H9 (cell line): Measurements from ENCODE around the genes ANKFY1, GLTPD2, MINK1 and C17orf107.

DNA sequence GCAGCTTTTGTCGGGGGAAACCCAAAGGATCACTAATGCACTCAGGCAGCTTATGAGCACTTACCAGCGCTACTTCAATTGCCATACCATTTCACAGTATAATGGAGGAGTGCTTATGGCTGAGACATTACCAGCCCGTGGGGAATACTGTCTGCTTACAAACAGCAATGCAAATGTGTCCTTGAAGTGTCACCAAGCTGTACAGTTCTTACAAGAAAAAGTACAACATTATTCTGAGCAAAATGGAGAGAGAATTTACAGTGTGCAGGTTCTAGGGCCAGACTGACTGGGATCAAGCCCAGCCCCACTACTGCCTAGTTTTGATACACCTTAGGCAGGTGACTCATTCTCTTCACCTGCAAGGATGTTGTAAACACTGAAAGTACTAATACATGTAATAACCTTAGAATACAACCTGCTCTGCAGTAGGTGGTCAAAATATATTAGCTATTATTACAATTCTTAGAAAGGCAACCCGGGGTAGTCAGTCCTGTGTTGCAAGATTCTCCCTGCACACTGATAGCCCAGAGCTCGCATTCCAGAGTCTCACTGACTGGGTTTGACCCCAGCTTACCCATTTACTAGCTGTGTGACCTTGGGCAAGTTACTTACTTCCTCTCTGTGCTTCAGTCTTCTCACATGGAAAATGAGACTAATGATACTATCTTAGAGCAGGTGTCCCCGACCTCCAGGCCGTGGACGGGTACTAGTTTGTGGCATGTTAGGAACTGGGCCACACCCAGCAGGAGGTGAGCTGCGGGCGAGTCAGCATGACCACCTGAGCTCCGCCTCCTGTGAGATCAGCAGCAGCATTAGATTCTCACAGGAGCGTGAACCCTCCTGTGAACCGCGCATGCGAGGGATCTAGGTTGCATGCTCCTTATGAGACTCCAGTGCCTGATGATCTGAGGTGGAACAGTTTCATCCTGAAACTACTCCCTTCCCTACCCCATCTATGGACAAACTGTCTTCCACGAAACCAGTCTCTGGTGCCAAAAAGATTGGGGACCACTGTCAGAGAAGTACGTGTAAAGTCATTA is 16.0 kb downstream of the ANKFY1 start:
- PRO-cap: no peak

DNA sequence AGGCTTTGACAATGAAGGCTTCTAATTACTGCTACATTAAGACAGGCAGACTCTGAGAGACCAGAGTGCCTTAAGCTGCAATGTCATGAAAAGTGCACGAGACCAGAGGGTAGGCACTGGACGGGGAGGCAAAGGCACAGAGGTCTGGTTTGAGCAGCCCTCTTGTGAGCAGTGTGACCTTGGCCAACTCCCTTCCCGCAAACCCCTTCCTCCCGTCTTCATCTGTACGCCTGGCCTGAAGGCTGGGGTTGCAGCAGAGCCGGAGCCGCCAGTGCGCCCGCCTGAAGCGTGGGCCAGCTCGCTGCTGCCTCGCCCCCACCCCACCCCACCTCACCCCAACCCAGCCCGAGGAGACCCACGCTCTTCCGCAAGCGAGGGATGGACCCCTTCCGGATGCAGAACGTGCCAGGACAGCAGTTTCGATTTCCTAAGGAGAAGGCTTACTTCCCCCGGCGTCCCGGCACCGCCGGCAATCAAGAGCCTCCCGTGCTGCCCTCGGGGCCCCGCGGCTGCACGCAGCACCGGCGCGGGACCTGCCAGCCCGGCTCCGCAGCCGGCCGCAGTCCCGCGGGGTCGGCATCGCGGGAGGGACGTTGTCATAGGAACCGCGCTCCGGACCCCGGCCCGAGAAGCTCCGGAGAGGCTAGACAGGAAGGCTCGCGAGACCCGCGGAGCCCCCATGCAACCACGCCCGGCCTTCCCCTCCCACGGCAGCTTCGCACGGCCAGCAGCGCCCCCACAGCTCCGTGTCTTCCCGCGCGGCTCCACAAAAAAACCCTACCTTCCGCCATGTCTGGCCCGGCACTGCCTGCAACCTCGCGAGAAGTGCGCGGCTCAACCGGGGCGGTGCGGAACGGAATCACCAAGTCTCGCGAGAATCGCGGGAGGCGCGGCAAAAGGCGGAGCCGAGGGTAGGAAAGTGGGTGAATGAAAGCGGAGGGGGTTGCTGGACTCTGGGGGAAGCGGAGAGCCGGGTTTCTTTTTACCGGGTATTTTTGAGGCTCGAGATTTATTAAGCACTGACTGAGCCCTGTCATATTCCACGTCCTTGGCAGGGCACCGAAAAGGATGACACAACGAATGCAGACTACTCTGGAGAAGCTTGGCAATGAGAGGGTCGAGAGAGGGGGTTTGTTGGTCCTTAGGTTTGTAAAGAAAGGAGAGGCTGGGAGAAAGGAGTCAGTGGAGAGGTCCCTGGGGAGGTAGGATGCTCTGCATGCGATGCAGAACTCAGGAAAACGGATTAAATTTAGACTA is at the start of gene ANKFY1:
Gene ANKFY1, minus strand, starts transcription at position 829 of the 1,257 bp plus-strand sequence.
- PRO-cap: bidirectional peak, plus-strand start at position 360 of the sequence, minus-strand start at position 191 of the sequence; bidirectional peak, plus-strand start at position 562 of the sequence, minus-strand start at position 513 of the sequence; bidirectional peak, plus-strand start at position 917 of the sequence, minus-strand start at position 806 of the sequence

DNA sequence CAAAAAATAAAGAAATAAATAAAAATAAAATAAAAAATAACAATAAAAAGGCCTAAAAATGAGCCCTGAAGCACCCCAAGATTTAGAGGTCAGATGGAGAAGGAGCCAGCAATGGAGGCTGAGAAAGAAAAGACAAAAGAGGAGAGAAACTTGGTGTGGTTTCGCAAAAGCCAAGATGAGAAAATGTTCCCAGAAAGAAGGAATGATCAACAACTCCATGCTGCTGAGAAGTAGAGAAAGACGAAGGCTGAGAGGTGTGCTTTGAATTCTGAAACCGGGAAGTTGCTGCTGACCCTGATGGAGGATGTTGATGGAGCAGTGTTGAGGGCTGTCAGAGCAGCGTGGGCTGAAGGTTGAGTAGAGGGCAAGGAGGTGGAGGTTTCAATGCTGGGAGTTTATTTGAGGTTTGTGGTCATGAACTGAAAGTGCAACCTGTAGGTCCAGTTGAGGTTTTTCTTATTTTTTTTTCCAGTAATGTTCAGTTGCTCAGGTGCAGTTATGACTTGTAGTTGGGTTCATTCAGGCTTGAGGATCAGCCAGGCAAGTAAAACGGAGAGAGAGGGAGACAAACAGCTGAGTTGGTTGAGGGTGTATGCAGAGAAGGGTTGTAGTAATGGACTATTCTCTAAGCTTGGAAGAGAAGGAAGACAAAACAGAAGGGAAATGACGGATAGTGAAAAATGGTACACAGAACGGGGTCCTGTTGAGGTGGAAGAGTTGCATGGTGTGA is 8.5 kb upstream of the UBE2G1 start:
- PRO-cap: no peak

DNA sequence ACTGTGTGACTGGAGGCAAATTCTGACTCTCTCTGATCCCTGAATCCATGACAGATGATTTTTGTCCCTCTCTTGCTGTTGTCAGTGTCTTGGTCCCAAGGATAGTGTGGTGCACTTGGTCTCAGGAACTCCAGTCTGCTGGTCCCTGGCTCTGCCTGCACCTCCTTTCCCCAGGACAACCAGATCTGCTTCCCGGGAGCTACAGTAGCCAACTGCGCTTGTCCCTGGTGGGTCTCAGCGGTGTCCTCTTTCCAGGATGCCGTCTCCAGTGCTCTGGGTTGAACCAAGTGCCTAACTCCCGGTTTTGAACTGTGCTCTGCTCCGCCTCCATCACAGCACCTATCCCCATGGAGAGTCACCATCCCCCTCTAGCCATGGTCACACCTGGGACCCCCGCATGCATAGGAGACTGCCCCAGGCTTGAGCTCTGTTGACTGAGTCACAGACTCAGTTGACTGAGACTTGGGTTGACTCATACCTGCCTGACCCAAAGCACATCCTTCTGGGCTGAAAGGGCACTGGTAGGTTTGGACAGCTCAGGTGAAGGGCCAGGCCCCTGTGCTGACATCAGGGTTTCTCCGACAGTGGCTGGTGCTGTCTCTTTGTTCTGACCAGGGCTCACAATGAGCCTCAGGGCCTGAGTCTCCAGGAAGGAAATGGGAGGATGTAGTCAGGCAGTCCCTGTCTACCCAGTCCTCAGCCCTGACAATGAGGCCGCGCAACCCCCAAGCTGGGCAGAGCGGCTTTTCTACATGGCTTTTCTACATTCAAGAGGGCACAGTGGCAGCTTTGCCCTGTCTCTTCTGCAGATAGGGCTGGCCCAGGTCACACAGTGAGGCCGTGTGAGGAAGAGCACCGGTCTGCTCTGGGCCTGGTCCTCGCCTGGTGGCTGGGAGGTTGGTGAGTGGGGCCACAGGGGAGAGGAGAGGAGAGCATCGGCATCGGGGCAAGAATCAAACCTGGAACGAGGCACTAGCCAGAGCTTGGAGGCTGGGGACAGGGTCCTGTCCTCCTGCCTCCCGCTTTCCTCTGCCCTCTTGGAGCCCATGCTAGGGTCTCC is 6.5 kb downstream of the SPNS2 start:
- PRO-cap: no peak

DNA sequence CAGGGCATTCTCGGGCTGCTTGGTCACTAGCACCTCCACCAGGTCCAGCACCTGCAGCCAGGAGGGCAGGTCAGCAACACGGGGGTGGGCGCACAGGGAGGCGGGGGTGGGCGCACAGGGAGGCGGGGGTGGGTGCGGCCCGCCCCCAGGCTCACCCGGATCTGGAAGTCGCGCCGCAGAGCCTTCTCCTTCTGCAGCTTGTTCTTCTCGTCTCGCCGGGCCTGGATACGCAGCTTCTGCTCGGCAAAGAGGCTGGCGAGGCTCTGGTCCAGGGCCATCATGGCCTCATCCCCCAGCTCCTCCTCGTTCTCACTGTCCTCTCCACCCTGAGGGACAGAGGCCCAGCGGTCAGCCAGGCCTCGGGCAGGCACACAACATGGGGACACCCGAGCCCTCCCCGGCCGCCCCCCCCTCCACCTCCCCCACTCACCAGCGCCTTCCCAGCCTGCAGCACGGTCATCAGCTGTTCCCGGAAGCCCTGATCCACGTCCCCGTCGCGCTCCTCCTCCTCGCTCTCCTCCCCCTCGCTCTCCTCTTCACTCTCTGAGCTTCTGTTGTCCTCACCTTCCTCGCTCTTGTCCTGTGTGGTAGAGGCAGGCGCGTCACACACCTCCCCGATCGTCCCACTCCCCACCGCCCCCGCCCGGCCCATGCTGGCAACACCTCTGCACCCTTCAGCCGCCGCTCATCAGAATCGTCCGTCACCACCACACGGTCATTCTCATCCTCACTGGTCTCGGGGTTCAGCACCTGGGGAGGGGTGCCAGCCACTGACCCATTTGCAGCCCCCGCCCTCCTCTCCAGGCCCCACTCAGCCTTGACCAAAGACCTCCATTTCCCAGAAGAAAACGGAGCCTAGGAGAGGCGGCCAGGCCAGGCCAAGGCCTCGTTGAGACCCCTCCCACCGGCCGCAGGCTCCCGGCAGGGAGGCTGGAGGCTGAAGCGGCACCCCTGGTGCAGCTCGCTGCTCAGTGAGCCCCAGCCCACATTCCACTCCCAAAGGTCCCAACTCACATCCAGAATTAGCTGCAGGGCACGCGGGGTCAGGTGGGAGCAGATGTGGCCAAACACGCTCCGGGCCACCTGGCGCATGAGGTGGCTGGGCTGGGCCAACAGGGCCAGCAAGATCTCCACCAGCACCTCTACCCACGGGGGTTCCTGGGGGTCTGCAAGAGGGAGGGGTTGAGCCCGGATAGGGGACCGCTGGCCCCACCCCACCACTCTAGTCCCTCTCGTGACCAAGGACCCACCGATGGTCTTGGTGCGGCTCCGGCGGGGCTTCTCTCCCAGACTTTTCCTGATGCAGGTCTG is 10.1 kb downstream of the MYBBP1A start:
- PRO-cap: no peak

GRCh38 chr17:4598014-4598733 is 13.8 kb downstream of the SMTNL2 start:
- PRO-cap: no peak

- PRO-cap: no peak
These were observed 23.5 kb downstream of the SMTNL2 start for GRCh38 chr17:4607866-4608223.

- PRO-cap: no peak
These were observed 3.8 kb downstream of the MED11 start for GRCh38 chr17:4734877-4735629.

DNA sequence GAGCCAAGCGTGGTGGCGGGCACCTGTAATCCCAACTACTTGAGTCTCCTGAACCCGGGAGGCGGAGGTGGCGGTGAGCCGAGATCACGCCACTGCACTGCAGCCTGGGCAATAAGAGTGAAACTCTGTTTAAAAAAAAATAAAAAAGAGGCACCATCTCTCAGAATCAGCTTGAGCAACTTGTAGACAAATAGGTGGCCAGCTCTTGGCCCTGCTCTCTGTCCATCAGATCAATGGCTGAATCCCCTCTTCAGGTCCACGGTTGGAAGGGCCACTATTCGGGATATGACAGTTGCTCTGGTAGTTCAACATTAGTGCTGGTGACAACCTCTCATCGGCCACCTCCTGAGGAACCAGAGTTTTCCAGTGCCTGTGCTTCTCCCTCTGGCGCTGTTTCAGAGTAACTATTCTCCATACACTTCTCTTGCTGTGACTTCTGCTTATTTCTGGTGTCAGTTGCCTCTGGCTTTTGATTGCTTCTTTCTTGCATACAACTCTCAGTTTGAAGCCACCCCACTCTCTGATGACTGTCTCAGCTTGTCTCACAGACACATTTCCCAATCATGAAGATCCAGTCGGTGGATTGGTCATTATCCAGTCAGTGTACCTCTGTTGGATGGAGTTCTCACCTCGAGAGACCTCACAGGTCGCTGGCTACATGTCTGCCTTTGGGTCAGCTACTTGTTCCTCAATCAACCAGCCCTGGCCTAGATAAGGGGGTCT is 3.5 kb upstream of the TM4SF5 start:
- PRO-cap: no peak

DNA sequence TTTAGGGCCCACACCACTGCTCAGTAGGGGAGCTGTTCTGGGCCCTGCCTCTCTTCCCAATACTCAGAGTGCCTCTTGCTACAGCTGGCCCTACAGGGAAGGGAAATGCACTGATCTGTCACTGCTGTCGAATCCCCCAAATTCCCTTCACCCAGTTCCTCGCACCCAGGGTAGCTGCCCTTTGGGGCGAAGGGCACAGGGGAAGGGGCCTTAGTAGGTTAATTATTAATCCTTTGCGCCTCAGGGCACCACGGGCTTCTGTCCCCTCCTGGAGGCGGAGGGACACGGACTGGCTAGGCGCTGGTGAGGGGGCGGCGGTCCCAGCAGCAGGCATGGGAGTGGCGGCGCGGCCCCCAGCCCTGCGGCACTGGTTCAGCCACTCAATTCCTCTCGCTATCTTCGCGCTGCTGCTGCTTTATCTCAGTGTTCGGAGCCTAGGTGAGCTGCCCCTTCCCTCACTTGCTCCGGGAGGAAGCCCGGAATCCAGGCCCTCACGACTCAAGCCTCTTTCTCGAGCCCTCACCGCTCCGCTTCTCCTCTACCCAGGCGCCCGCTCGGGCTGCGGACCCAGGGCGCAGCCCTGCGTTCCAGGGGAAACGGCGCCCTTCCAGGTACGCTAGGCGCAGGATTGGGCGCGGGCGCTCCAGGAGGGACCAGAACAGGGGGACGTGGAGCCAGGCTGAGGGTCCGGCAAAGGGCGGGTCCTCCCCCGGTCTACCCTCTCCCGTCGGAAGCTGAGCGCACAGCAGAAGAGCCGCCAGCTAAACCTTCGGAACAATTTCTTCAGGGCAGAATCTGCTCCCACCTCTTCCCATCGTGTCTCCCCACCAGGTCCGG is at the start of gene GLTPD2:
Gene GLTPD2, plus strand, starts transcription at position 285 of the 837 bp plus-strand sequence.
- PRO-cap: no peak

DNA sequence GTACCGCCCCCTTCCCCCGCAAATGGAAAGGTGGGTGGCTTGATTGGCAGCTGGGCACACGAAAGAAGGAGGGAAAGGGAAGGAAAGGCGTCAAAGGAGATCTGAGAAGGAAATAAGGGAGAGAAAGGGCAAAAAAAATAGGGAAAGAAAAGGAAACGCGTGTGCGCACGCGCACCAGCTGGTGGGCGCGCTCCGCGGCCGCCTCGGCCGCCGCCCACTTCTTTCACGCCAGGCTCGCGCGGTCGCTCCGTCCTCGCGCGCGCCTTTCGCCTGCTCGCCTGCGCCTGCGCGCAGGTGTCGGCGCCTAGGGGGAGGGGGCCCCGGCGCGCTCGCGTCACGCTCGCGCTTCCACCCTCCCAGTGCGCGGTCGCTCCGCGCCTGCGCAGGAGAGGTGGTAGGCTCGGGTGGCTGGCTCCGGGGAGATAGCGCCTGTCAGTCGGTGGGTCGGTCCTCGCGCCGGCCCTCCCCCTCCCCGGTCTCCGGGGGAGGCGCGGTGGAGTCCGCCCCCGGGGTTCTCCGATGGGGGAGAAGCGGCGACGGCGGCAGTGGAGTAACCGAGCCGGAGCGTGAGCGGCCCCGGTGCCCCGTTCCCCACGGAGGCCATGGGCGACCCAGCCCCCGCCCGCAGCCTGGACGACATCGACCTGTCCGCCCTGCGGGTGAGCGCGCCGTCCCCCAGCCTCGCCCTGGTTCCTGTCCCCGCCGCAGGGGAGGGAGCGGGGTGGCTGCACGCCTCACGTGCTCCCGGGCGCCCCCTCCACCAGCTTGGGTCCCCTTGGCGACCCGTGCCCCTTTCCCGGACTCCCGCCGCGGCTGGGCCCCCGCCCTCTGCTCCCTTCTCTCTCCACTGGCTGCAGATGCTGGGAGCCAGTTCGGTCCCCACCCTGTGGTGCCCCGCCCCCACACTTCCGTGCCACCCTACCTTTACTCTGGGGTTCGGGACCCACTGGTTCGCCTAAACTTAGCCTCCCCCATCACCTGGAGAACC is at the start of gene MINK1:
Gene MINK1, plus strand, starts transcription at position 359 of the 988 bp plus-strand sequence.
- PRO-cap: bidirectional peak, plus-strand start at position 359 of the sequence, minus-strand start at position 280 of the sequence; bidirectional peak, plus-strand start at position 835 of the sequence, minus-strand start at position 849 of the sequence

GRCh38 chr17:4834713-4835321 is 1.7 kb downstream of the MINK1 start:
- PRO-cap: no peak

DNA sequence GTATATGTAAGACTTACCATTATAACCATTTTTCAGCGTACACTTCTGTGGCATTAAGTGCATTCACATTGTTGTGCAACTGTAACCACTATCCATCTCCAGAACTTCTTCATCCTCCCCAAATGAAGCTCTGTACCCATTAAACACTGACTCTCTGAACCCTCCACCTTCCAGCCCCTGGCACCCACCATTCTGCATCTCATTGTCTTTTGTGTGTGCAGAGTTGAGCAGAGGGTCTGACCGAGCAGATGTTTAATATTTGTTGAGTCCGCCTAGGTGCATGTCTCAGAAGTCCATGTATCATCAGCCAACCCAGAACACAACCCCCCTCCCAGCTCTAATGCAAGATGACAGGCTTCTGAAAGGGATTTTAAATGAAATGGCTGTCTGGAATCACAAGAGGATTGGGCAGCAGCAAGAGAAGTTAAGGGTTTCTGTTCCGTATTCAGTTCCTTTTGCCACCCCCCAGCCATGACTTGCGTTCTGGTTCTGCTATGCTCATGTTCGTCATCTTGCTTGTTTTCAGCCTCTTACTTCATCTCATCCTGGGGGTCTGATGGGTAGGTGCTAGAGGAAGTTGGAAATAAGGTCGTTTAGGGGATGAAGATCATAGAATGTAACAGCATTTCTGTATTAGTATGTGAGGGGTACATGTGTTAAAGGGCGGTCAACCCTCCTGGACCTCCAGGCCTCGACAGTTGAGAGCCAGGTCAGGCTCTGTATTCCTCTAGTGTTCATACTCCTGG is 11.9 kb downstream of the MINK1 start:
- PRO-cap: no peak

DNA sequence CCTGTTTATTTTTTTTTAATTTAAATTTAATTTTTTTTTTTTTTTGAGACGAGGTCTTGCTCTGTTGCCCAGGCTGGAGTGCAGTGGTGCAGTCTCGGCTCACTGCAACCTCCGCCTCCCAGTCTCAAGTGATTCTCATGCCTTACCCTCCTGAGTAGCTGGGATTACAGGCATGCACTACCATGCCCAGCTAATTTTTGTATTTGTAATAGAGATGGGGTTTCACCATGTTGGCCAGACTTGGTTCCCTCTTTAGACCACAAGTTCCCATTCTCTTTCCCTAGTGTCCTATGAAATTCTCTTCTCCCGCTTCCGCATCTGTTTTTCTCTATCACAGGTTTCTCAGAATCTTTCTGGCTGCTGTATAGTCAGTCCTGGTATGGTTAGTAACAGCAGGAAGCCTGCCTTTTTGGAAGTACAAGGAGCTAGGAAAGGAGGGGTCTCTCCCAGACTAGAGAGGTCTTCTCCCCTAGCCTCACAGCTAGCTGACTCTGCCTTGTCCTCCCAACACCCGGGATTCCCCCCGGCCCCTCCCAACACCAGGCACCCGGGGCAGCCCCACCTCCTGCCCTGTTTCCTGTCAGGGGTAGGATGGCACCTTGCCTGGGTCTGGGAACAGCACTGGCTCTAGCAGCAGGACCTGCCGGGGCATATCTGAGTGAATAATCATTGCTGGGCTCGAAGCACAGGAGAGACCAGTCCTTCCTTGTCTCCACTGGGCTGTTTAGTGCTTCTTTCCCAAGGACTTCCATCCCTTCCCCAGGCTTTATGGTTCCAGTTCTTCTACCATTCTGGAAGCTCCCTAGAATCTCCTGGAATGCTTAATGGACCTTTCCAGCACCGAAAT is 25.5 kb downstream of the MINK1 start:
- PRO-cap: no peak

GRCh38 chr17:4897423-4898303 is 1.7 kb upstream of the C17orf107 start:
- PRO-cap: no peak

DNA sequence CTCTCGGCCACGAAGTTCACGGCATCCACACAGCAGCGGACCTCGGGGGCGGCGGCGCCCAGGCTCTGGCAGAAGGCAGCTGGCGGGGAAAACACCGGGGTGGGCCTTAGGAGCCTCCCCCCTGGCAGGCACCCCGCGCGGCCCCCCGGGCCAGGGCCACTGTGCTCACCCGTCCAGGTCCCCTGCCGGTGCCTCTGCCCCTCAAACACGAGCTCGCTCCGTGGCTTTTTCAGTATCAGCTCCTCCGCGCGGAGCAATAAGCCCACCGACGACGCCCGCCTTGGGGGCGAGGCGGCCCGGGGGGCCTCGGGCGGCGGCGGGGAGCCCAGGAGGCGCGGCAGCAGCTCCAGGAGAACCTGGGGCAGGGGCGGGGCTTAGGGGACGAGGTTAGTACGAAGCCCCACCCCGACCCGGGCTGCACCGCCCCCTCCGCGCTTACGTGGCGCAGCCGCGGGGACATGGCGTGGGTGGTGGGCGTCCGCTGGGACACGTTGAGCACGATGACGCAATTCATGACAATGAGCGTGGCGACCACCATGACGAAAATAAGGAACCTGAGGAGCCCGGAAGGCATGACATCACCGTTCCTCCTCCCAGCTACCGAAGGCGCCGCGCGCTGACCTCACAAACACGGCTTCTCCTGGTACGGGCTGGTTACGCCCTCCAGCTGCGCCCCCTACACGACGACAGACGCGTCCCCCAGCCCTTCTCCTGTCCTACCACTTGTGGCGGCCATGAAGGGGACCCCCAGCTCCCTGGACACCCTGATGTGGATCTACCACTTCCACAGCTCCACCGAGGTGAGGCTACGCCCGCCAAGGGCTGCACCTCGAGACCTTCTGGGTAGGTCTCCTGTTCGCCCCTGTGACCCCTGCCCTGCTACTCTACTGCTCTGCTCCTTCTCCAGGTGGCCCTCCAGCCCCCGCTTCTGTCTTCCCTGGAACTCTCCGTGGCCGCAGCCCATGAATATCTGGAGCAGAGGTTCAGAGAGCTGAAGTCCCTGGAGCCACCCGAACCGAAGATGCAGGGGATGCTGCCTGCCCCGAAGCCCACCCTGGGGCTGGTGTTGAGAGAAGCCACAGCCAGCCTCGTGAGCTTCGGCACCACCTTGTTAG is at the start of gene C17orf107:
Gene C17orf107, plus strand, starts transcription at position 508 of the 1,115 bp plus-strand sequence.
- PRO-cap: bidirectional peak, plus-strand start at position 627 of the sequence, minus-strand start at position 358 of the sequence

- PRO-cap: no peak
These were observed 11.1 kb upstream of the CHRNE start for GRCh38 chr17:4913827-4914640.

- PRO-cap: no peak
These were observed 2.6 kb downstream of the PFN1 start for GRCh38 chr17:4945623-4946205.

DNA sequence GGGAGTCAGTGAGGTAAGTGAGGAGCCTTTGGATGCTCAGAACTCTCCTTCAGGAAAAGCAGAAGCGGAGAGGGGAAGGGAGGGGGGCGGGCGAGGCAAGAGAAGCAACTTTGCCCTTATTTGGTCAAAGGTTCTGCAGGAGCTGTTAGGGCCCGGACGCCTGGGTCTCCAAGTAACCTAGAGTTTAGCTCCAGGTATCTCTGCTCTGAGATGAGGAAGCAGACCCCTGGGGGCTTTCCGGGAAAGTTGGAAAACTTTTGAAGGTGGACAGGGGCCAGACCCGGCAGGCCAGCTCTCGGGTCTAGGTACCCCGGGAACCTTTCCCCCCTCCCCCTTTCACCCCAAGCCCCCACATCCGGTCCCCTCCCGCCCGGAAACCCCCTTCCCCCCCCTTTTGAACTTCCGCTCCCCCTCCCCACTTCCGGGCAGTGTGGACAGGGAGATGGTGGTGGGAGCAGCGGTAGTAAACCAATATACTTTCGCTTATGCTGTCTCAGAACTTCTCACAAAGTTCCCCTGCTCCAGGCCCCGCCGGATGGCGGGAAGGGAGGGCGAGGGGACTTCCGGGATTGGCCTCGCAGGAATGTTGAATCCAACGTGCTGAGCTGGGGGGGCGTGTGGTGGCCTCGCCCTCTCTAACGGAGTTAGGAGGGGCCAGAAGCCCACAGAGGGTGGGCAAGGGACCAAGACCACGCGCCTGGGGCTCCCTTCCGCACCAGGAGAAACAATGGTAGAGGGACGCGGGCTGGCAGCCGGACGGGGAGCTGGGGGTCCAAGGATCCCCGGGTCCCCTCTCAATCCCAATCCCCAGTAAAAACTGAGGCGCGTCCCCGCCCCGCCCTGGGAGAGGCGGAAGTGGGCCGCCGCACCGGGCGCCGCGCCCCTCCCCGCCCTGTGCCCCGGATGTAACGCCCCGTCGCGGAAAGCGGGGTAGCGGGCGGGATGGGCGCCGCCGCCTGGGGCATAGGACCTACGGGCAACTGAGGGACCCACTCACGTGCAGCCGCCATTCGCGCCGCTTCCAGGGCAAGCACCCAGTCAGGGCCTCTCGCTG is 884 bp downstream of the PFN1 start:
- PRO-cap: bidirectional peak, plus-strand start at position 127 of the sequence, minus-strand start at position 50 of the sequence; bidirectional peak, plus-strand start at position 428 of the sequence, minus-strand start at position 505 of the sequence; bidirectional peak, plus-strand start at position 1,009 of the sequence, minus-strand start at position 819 of the sequence

DNA sequence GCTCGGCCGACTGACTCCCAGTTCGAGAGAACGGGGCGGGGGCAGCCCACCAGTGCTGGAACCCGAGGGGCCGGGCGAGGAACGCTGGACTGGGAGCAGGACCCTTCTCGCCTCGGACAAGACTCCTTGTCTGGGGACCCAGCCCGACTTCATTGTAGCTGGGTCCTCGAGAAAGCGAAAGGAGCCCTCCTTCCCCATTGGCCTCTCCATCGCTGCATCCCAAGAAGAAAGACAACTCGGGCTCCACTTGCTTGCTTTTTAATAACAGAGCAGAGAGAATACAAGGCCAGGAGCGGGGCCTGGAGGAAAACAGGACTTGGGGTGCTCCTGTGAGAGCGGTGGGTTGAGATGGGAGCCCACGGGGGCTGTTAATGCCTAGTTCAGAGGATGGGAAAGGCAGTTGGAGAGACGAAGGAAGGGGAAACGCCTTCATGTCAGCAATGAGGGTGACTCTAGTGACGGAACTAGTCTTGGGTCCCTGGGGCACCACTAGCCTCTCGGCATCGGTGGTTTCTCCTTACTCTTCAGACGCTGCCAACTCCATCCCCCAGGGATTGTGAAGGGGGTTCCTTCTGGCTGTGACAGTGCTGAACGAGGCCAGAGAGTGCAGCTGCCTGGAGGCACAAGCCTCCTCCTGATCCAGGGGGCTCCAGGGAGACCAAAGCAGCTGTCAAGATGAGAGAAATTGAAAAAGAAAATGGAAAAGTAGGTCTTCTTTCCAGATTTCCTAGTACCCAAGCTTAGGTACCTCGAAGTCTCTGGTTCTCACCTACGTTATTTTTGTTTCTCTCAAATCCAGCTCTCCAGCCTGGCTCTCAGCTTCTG is 625 bp upstream of the CAMTA2 start:
- PRO-cap: no peak